Measurements from ENCODE around the gene IRF4.

DNA sequence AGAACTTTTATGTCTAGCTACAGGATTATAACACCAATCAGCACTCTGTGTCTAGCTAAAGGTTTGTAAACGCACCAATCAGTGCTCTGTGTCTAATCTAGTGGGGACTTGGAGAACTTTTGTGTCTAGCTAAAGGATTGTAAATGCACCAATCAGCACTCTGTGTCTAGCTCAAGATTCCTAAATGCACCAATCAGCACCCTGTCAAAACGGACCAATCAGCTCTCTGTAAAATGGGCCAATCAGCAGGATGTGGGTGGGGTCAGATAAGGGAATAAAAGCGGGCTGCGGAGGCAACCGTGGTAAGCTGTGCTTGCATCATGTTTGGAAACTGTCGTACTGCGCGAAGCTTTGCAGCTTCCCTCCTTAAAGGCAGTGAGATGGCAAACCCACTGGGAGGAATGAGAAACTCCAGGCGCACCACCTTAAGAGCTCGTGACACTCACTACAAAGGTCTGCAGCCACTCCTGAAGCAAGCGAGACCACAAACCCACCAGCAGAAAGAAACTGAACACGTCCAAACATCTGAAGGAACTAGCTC is 112.1 kb upstream of the DUSP22 start:
- RRBS, result no CpG with 5 or more reads among the region's 12 CpGs

- RRBS, result no CpG with 5 or more reads among the region's 12 CpGs
Observed at GRCh38 chr6:327922-328928, 35.9 kb downstream of the DUSP22 start.

DNA sequence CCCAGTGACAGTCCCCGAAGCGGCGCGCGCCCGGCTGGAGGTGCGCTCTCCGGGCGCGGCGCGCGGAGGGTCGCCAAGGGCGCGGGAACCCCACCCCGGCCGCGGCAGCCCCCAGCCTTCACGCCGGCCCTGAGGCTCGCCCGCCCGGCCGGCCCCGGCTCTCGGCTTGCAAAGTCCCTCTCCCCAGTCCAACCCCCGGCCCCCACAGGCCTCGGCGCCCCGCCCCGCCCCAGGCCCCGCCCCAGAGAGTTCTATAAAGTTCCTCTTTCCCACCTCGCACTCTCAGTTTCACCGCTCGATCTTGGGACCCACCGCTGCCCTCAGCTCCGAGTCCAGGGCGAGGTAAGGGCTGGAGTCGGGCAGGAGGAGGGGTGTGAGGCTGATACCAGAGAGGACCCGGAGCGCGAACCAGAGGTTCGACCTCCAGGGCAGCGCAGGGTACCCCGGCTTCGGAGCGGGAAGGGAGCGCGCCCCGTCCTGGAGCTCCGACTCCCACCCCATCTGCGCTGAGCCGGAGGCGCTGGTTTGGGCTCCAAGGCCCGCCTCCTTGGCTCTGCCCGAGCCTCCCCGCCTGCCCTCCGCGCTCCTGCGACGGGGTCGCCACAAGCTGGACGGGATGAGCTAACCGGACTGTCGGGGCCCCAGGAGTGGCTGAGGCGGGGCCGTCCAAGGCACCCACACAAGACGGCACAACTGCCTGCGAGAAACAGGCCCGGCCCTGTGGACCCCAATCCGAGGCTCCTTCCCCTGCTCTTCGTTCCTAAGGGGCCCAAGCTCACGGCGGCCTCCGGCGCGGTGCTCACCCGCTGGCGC is at the start of gene IRF4:
TSS of gene IRF4 (plus strand) at position 285 of the 813 bp plus-strand sequence.
- RRBS, result 3% methylated on average over 44 of the region's 80 CpGs

DNA sequence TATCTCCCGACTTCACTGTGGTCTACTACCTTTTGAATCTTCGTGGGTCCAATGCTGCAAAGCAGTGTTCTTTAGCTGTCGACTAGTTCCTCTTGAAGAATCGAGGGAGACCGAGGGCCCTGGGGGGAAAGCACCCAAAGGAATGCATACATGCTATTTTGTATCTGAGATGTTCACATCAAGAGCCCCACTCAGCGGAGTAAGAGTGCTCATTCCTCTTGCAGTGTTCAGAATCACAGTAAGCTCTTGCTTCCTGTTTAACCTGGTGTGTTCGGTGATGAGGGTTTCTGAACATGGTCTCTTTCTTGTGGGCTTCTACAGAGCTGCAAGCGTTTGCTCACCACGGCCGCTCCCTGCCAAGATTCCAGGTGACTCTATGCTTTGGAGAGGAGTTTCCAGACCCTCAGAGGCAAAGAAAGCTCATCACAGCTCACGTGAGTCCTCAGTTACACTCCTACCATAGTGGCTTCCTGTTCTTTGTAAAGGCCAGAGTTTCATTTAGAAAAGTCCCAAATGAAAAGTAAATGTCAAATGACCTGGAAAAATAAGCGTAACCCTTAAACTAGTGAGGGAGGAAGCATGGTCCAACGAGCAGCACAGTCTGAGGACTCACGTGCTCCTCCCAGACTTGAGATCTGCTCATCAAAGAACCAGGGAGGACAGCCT is 13.3 kb downstream of the IRF4 start:
- RRBS, result no CpG with 5 or more reads among the region's 14 CpGs

- RRBS, result no CpG with 5 or more reads among the region's 5 CpGs
Observed at GRCh38 chr6:510297-510781, 118.8 kb downstream of the IRF4 start.

- RRBS, result no CpG with 5 or more reads among the region's 6 CpGs
Observed at GRCh38 chr6:511929-512530, 120.5 kb downstream of the IRF4 start.

- RRBS, result no CpG with 5 or more reads among the region's 8 CpGs
Observed at GRCh38 chr6:591064-591816, 65.7 kb downstream of the HUS1B start.

DNA sequence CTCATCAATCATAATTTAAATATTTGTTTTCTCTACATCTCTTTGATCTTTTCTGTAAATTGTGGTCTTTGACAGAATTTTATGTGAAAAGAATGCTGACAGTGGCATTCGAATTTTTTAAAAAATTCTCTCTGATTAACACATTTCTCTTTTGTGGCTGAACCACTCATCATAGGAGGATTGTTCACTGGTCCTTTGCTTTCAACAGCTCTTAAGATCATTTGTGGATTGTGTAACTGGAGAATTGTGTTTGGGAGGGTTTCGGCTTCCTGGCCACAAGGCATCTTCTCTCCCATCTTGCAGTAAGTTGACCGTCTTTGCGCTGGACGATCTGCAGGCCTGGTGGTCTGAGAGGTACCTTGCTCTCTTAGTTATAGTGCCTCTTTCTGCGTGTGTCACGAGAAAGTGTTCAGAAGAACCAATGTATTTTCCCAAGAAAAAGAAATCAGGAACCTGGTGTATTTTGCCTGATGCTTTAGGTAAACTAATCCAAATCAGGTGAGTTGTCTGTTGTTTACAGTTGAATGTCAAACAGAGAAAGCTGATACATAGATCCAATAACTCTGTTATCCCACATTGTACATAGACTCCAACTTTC is 14.7 kb upstream of the EXOC2 start:
- RRBS, result no CpG with 5 or more reads among the region's 7 CpGs

GRCh38 chr6:716197-716423 is 23.2 kb upstream of the EXOC2 start:
- RRBS, result no CpG with 5 or more reads among the region's 7 CpGs

DNA sequence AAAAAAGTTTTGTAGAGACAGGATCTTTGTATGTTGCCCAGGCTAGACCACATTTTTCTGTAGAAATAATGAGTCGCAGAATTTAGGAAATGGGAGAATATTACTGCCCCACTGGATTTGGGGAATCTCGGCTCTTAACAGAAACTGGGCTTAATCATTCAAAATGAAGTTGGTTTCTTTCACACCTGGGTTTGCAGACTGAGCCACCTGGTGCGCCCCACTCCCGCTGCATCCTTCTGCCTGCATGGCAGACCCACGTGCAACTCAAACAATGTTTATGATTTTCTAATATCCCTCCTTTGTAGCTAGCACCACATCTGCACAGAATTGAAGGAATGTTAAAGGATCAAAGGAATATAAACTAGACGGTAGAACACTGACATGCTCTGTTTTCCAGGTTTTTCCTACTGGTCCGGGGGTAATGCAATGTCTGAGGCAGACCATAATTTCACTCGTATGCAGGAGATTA is 265.8 kb upstream of the FOXQ1 start:
- RRBS, result no CpG with 5 or more reads among the region's 8 CpGs

GRCh38 chr6:1325489-1326094 is 13.7 kb downstream of the FOXQ1 start:
- RRBS, result no CpG with 5 or more reads among the region's 6 CpGs

DNA sequence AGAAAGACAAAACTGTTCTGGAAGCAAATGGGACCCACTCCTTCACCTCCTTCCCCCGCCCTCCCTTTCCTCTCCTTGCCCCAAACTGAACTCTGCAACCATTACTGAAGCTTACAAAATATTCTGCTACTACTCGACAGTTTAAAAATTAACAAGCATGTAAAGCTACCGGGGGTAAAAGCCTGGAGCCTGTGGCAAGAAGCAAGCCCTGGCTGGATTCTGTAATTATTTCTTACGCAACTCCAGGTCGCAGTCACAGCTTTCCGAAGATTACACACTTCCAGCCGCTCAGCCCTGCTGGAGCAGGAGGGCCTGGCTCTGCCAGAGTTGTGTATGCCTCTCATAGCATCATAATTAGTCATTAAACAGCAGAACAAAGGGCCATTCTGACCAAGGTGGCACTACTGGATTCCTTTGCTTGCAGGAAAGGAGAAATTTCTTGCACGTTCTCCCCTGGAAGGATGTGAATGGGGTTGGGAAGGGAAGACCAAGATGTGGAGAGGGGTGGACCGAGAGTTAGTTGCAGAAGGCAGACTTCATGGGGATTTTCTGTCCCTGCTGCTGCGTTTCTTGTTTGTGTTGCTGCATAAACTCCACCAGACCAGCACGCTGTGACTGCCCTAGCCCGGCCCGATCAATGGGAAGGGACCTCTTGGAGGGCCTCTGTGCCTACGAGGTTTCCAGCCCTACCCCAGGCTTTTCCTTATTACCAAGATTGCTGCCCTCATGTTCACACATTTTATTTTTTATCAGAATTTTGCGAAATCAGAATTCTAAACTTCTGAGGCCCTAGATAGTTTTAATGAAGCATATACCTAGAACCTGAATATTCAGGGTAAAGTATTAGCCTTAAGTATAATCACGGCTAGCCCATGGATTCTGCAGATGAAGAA is 23.7 kb downstream of the FOXQ1 start:
- RRBS, result no CpG with 5 or more reads among the region's 16 CpGs

- RRBS, result 2% methylated on average over 48 of the region's 114 CpGs
Observed at GRCh38 chr6:1381546-1382855, 7.4 kb upstream of the FOXF2 start.

- RRBS, result 18% methylated on average over 59 of the region's 97 CpGs
Observed at GRCh38 chr6:1383432-1384437, 5.6 kb upstream of the FOXF2 start.

DNA sequence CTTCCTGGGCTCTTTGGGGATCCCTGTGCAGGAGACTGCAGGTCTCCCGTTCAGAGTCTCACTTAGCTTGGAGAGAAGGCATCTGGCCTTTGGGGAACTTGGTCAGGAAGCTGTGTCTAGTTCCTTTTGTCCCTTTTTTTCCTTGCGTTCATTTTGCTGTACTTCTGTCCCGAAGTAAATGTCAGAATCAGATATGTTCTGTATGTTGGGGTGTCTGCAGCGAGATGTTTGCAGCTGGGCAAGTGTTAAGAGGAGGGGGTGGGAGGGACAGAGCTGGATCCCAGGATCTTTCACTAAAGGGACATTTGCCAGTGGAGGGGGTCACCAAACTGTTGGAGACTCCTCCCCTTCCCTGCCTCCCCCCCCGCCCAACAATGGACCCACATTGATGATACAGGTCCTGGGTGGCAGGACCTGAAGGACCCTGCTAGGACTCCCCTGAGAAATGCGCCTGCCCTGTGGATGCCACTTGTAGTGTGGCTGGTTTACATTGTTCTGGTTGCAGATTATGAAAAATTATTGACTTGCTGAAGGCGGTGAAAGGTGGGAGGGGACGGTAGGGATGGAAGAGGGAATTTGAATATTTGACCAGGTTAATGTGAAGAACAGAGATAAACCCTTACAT is 2.1 kb downstream of the FOXF2 start:
- RRBS, result no CpG with 5 or more reads among the region's 8 CpGs

GRCh38 chr6:1615117-1615711 is 5.5 kb downstream of the FOXC1 start:
- RRBS, result 0% methylated on average over 4 of the region's 51 CpGs

GRCh38 chr6:1623326-1623924 is 13.7 kb downstream of the FOXC1 start:
- RRBS, result no CpG with 5 or more reads among the region's 5 CpGs

GRCh38 chr6:1917150-1918042 is 307.7 kb downstream of the FOXC1 start:
- RRBS, result no CpG with 5 or more reads among the region's 11 CpGs

- RRBS, result no CpG with 5 or more reads among the region's 5 CpGs
Observed at GRCh38 chr6:2111060-2111375, 134.4 kb downstream of the GMDS start.

DNA sequence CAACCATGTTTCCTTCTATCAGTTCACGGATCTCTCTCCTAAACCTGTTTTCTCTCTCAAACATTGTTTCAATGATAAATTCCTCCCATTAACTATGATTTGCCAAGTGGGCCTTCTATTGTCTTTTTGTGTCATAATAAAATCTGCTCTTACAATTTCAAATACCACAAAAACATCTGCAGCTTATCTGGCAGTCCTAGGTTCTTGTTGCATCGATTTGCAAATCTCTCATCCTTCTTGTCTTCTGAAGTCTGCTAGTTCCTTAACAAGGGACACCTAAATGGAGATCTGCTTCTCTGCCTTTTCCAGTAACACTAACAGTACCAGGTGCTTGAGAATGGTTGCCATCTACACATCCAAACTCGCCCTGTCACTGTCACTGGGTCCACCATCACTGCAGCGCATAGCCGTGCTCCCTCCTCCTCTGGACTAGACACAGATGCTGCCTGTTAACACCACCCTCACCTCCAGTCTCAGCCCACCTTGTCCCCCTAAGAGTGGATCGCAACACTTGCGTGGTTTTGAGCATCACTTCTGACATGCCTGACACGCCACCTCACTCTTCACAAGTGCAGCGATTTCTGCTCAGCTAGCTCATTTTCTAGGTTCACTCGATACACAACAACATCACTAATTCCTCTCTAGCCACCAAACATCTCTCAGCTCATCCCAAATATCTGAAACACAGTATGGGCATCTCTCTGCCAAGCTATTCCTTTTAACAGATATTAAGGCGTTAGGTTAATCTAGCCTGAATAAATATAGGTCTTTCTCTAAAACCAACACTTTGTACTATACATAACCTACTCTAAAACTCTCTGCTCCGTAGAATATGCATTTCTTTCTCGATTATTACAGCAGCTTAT is 122.3 kb downstream of the GMDS start:
- RRBS, result no CpG with 5 or more reads among the region's 13 CpGs